Neural cell (in vitro differentiated cells): ENCODE data around the genes OSBPL8 and PPP1R12A.

DNA sequence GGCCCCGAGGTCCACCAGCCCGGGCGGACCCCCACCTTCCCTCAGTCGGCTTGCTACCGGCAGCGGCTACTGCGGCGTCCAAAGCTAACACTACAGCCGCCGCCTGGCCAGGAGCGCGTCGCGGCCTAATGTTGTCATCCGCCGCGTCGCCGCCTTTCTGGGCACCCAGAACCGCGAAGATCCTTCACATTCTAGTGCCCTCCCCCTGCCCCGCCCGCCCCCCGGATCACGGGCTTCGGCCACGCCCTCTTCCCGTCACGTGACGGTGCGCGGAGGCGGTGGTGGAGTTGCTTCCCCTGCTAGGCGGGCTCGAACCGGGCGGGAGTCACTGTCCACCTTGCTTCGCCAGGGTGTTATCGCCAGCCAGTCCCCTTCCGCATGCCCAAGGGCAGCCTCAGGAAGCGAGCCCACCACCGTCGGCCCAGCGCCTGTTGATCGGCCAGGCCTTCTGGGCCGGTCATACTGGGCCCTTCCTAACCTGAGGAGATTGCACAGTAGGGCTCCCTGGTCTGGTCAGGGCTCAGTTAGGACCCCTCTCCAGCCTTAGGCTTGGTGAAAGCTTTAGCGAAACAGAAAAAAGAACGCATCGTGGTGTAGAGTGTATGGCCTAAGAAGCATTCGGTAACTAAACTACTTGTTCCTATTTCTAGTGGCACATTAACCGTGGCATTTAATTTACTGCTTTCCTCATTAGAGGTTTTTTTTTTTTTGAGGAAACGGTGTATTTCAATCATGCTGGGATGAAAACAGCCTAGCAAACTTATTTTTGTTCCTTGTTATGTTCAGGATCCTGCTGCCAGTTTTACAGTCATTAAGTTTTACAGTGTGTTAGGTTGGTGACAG lies at the start of gene OSBPL8:
TSS of gene OSBPL8 (minus strand) at position 159 of the 843 bp plus-strand sequence.
- RAMPAGE, long total RNA: start-site peak on the plus strand centred at position 260 of the sequence, 32 bp wide, 50 and 33 reads in 2 replicates

DNA sequence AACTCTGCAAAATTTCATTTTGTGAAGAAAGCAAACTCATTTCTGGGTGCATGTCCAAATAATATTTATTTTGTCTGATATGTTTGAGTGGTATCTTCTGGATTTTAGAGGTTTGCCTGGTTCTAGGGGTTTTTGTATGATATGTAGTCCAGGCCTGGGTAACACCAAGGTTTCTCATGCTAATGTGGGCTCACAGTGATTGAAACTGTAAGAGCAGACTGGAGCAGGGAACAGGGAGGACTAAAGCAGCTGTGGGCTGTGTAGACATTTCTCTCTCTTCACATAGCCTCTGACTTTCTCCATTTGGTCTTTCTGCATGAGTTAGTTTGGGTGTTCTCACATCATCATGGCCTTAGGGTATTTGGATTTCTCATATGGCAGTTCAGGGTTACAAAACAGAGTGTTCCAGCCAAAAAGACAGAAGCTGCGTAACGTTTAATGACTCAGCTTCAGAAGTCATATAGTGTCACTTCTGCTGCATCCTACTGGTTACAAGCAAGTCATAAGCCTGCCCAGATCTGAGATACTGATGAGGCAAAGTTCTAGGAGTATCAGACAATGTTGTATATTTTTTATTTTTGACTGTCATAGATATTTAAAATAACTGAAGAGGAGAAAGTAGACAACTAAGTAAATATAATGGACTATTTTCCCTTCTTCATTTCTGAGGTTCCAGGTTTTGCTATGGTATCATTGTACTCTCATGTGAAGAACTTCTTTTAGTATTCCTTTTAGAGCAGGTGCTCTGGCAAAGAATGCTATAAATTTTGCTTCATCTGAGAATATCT lies 52.0 kb upstream of the OSBPL8 start:
- RAMPAGE, long total RNA: no peak

DNA sequence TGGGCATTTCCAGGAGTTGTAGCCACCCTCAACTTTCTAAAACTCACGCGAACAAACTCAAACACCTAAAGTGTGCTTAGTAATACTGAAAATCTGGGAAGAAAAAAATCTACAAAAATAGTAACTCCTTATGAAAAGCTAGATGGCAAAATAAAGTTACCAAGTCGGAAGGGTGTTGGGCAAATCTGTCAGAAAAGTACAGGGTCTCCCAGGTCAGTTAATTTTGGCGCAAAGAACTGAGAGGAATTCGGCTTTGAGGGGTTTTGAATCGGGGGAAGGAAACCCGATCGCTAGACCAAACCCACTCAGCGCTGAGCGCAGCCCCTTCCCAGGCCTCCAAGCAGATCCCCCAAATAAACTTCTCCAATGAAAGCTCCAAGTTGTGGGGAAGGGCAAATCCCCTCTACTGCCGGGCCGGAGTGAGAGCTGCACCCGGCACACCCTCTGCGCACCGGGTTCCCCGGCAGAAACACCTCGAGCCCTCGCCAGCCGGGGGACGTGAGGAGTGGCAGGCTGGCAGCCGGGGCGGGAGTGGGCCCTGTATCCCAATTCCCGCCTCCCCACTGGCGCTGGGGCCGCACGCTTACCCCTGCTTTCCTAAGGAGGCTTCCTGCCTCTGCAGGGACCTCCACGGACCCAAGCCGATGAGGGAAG lies 484 bp downstream of the E2F7 start:
- RAMPAGE, long total RNA: no peak

GRCh38 chr12:77965979-77966397 lies 135.3 kb downstream of the NAV3 start:
- RAMPAGE, long total RNA: no peak

DNA sequence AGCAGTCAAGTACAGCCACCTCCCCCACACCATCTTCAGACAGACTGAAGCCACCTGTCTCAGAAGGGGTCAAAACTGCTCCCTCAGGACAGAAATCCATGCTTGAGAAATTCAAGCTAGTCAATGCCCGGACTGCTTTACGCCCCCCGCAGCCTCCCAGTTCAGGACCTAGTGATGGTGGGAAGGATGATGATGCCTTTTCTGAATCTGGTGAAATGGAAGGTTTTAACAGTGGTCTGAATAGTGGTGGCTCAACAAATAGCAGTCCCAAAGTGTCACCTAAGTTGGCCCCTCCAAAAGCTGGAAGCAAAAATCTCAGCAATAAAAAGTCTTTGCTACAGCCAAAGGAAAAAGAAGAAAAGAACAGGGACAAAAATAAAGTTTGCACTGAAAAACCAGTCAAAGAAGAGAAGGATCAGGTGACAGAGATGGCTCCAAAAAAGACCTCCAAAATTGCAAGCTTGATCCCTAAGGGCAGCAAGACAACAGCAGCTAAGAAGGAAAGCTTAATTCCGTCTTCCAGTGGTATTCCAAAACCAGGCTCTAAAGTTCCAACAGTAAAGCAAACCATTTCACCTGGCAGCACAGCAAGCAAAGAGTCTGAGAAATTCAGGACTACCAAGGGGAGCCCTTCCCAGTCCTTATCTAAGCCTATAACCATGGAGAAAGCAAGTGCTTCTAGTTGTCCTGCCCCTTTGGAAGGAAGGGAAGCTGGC lies 176.1 kb downstream of the NAV3 start:
- RAMPAGE, long total RNA: no peak

GRCh38 chr12:78977479-78977981 lies 113.0 kb downstream of the SYT1 start:
- RAMPAGE, long total RNA: no peak

DNA sequence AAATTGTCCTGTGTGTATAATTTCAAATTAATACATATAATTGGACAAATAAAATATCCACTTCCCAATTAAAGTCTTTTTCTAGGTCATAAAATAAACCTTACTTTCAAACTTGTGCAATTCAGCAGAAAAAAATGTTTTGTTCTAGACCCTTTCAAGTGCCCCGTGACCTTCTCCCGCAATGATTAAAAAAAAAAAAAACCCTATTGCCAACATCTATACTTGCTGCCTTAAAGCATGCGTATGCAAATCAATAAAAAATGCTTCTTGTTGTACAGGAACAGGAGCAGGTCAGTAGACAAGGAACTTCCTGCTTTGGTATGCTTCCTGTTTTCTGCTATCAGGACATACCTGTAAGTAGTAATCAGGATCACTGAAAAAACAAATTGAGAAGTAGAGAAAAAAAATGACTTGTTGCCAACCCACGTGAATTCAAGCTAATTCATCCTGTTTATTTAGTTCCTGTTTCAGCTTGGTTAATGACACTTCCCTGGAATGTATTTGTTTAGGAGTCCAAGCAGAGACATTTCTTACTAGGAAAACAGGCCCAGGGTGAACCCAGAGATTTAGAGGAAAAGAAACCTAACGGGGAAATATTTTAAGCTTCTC lies 124.4 kb downstream of the PAWR start:
- RAMPAGE, long total RNA: no peak

- RAMPAGE, long total RNA: start-site peak on the minus strand at chr12:79934871-79935156, 1,900 and 2,595 reads in 2 replicates; start-site peak on the plus strand at chr12:79935253-79935264, 24 and 43 reads in 2 replicates; start-site peak on the plus strand at chr12:79935330-79935369, 20 and 24 reads in 2 replicates
These were observed at the start of gene PPP1R12A for GRCh38 chr12:79934691-79935649. TSS of gene PPP1R12A (minus strand) at chr12:79935097.

DNA sequence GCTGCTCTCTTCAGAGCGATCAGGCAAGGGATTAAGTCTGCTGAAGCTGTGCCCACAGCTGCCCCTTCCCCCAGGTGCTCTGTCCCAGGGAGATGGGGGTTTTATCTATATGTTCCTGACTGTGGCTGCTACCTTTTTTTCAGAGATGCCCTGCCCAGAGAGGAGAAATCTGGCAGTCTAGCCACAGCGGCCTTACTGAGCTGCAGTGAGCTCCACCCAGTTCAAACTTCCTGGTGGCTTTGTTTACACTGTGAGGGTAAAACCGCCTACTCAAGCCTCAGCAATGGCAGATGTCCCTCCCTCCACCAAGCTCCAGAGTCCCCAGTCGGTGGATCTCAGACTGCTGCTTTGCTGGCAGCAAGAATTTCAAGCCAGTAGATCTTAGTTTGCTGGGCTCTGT lies 52.0 kb upstream of the TMTC2 start:
- RAMPAGE, long total RNA: no peak

GRCh38 chr12:84891989-84892364 lies 20.6 kb downstream of the SLC6A15 start:
- RAMPAGE, long total RNA: no peak

DNA sequence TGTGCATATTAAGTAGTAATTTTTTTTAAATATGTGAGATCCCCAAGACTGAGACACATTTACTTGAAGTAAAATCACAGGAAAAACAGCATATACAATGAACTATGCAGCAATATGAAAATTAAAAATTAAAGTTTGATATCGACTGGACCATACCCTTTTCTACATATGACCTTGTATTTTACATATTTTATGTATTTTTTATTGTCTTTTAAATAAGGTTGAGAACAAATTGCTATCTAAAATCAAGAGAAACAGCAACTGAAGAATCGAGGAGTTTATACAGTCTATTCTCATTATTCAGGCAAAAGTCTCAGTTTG lies 49.9 kb downstream of the TSPAN19 start:
- RAMPAGE, long total RNA: no peak

DNA sequence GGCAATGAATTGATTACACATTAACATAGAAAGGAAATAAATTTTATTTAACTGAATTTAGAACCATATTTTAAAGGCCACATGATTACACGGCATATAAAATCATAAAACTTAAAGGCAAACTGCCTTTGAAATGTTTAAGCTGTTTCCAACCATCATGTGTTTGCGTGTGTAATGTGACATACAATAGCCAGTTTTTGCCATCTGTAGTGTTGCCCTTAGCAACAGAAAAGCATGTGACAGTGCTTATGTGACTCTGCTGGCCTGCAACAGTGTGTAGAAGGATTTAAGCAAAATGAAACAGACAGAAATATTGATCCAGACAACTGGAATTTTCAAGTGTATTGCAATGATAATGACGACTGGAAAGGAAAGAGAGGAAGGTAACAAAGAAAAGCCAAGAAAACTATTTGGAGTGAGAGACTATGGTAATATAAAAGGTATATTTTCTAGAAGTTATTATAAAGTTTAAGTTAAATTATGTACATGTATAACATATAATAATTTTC lies 49.5 kb downstream of the TSPAN19 start:
- RAMPAGE, long total RNA: no peak

DNA sequence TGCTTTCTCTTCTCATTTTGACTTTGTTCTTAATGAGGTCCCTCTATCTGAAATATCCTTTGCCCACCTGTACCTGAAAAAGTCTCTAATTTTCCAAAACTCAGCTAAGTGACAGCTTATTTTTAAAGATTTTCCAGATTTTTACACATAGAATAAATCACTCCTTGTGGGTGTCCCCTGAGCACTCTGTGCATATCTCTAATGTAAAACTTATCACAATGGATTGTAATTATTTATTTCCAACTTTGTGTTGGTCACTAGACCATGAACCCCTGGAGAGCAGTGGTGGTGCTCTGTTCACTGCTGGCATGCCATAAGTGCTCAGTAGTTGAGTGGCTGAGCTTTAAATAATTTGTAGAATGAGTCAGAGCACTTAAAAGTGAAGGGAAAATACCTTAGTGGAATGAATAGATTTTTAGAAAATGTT lies 6.5 kb downstream of the MGAT4C start:
- RAMPAGE, long total RNA: no peak

DNA sequence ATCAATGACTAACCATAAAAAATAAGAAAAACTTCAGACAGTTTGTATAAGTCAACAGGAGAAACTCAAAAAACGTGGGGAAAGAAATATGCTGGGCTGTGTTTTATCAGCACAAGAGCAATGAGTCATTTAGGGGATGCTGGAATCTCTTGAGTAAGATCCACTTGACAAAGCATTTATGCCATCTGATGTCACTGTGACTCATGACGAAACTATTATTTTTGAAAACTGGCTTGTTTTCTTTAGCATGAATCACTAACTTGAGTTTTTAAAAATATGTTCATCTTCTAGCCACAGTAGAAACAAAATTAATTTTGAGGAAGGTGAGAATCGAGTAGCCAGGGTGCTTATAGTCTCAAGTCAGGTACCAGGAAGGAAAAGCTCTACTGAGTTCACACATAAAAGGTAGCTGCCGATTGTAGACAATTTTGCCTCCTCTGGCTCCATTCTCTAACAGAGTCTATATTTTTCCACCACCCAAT lies 456.2 kb upstream of the MGAT4C start:
- RAMPAGE, long total RNA: no peak

DNA sequence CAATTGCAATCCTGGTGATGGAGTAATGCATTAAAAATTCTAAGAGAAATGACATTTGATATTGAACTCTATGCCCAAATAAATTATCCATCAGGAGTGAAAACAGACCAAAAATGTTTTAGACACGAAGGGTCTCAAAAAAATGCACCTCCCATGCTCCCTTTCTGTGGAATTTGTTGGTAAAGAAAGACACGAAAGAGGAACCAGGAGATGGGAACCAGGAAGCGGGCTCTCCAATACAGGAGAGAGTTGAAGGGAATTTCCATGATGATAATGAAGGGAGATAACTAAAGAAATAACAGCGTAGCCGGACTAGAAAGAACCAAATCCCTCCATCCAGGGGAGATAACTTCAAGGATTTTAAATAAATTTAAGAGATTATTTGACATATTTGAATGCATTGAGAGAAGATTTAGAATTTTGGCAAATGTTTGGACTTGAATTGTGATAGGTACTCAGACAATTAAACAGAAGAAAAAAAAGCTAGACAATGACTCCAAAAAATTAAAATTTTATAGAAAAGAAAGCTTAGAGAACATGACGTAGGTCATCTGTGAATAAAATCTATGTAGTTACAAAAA lies 182.9 kb downstream of the DUSP6 start:
- RAMPAGE, long total RNA: no peak

- RAMPAGE, long total RNA: no peak
These were observed 126.3 kb downstream of the DUSP6 start for GRCh38 chr12:89225875-89226518.

DNA sequence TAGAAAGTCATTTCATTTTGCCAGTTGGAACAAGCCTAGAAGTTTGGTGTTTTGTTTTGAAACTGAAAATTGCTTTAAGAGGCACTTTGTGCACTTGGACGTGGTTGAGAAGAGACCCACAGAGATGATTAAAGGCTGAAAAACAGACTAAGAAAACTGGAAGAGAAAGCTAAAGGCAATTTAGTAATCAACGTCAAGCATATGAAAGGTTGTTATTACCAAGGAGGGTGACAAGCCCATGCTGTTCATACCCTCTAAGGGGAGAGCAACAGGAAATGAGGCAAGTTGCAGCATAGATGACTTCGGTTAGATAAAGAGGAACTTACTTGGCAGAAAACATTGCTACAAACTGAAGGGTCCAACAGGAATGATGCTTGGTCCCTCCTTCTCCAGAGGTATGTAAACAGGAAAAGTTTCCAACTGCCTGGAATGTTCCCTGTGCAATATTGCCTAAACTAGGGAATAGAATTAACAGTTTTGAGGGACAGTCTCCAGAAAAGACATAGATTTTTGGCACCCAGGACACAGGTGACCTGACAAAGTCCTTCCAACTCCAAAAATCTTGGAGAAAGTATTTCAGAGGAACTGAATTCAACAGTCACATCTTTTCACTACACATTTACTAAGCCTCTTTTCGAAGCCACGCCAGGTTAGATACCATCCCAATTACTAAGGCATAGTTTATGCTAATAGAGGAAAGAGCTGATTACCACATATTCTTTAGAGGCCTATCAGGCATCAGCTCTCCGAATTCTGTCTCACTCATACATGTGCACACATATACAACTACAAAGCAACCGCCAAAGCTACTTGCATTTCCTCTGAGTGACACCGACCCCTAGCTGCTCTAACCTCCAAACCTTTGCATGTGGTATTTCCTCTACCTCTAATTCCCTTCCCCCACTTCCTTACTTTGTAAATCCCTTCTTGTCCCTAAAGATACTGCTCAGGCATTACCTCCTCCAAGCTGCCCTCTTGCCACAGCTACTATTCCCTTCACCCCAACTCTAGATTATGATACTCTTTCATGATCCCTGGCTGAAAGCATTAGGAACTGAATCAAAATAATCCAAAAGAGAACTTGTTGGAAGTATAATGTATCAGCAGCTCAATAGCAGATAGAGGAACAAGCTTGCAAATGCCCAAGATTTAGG lies 107.4 kb downstream of the DUSP6 start:
- RAMPAGE, long total RNA: no peak

- RAMPAGE, long total RNA: no peak
These were observed 7.4 kb downstream of the DUSP6 start for GRCh38 chr12:89344830-89345430.

- RAMPAGE, long total RNA: no peak
These were observed 6.4 kb downstream of the DUSP6 start for GRCh38 chr12:89345443-89346743.

DNA sequence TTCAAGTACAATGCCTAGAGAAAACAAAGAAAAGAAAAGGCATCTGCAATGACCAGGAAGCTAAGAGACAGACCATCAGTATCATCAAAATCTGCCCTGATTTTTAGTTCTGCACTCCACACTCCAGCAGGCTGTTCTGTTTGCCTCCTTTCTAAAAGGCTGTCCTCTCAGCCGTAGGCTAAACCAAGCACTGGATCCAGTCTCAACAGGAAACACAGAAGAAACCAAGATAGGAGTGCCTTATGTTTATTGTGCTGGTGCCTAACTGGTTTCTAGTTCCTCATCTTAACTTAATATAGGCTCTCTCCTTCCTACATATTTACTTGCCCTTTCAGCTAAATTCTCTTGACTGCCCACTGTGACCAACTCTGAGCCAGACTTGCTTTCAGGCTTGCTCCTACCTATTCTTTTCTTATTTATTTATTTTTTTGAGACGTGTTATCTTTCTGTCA lies 30.9 kb downstream of the GALNT4 start:
- RAMPAGE, long total RNA: no peak